Right cardiac atrium (tissue), 1 donor: ENCODE measurements around a stretch of chr18.

DNA sequence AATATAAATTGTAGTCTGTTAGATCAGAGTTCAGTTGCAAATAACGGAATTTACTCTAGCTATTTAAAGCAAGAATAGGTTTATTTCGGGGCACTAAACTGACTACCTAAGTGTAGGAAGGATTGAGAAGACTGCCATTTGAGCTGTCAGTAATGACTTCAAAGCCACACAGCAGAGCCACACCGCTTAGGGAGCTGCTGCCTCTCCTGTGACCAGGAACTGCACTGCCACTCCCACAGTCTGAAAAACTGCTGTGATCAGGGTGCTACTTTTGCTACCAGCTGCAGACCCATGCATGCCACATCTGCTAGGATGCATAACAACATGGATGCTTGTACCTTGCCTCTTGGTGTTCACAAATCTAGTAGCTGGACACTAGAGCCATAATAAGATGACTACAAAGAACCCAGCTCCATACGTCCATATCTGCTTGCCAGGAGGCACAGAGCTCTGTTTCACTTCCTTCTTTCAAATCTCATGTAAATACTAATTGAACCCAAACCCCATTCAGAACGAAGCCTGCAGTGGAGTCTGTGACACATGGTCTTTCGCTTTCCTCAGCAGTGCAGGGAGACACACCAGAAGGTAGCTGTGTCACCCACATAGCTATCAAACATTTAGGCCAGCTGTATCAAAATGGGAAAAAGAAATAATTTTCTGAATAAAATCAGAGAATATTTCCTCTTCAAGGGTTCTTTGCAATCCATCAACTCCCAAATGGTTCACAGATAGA is 2.3 kb downstream of the DSG2 start:
- PRO-cap, result no peak

GRCh38 chr18:31855612-31856520 is 87.1 kb downstream of the TRAPPC8 start:
- PRO-cap, result no peak

GRCh38 chr18:32350877-32351264 is 119.8 kb downstream of the GAREM1 start:
- PRO-cap, result no peak

- PRO-cap, result no peak
Observed at GRCh38 chr18:32378596-32379276, 91.9 kb downstream of the GAREM1 start.

DNA sequence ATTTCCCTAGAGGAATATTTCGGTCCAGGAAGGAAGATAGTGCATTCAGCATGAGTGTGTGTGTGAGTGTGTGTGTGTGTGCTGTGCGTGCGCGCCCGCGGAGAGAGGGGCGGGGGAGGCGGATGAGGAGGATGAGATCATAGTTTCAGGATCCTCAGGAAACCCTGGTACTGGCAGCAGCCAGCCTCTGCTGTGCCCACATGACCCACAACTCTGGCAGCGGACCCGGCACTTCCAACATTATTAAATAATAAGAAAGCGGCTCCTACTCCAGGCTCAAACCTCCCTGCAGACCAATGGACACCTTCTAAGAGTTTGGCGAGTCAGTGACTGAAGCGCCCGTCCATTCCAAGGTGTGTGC is 217.0 kb upstream of the DTNA start:
- PRO-cap, result bidirectional peak, plus-strand start at position 170 of the sequence, minus-strand start at position 107 of the sequence

- PRO-cap, result no peak
Observed at GRCh38 chr18:34943248-34943519, 98.0 kb upstream of the MAPRE2 start.

DNA sequence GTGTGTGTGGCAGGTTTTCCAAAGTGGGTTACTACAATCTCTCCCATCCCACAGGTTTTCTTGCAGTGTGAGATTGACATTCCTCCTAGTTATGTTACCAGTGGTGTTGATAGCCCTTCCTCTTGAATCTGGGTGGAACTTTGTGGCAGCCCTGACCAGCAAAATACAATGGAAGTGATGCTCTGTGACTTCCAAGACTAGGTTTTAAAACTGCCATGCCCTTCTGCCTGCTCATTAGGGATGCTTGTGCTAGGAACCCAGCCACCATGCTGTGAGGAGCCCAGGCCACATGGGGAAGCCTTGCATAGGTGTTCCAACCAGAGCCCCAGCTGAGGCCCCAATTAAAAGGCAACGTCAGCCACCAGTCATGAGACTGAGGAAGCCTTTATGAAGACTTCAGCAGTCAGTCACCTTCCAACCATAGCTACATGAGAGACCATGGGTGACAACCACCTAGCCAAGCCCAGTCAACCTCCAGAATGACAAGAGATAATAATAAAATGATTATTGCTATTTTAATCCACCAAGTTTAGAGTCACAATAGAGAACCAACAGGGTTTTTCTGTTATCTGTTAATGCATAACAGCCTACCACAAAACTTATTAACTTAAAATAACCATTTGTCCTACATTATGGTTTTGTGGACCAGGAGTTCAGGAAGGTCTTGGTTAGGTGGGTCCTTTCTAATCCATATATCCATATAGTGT is 13.9 kb upstream of the MAPRE2 start:
- PRO-cap, result no peak

DNA sequence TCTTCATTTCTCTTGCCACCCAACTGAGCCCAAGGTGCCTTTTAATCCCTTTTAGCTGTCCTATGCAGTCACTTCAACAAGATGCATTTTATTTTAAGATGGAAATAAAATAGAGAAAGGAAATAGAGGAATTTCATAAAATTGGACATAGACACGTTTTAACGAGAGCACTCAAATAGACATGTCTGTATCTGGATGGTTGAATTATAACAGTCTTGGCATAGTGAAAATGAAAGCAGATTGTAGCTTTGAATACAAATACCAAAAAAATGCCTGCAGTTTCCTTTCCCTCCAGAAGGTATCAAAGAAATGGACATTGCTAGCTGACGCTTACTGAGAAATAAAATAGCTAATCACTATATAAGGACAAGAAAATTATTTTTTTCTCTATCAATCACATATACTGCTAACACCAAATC is 11.5 kb upstream of the MAPRE2 start:
- PRO-cap, result no peak

GRCh38 chr18:35334364-35335506 is 9.5 kb downstream of the ZNF24 start:
- PRO-cap, result no peak

GRCh38 chr18:35580517-35581658 is 652 bp upstream of the GALNT1 start:
- PRO-cap, result unidirectional peak, plus-strand start at chr18:35580922; bidirectional peak, plus-strand start at chr18:35581243, minus-strand start at chr18:35581118; bidirectional peak, plus-strand start at chr18:35581496, minus-strand start at chr18:35581414; bidirectional peak, plus-strand start at chr18:35581754, minus-strand start at chr18:35581616

- PRO-cap, result no peak
Observed at GRCh38 chr18:35582887-35583676, 1.5 kb downstream of the GALNT1 start.

GRCh38 chr18:35654501-35654843 is 72.9 kb downstream of the GALNT1 start:
- PRO-cap, result no peak

DNA sequence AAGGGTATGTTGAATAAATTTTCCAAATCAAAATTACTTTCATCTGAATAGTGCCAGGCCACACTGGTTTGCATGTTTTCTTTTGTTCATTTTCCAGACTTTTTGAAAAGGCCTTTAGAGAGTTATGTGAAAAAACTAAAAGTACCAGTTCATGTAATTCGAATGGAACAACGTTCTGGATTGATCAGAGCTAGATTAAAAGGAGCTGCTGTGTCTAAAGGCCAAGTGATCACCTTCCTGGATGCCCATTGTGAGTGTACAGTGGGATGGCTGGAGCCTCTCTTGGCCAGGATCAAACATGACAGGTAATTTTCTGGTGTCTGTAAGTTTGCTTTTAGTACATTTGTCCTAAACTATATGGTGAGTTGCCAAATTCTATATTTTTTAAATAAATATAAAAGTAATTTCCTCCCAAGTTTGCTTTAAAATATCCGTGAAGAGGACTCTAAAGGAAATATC is 101.8 kb downstream of the GALNT1 start:
- PRO-cap, result no peak

DNA sequence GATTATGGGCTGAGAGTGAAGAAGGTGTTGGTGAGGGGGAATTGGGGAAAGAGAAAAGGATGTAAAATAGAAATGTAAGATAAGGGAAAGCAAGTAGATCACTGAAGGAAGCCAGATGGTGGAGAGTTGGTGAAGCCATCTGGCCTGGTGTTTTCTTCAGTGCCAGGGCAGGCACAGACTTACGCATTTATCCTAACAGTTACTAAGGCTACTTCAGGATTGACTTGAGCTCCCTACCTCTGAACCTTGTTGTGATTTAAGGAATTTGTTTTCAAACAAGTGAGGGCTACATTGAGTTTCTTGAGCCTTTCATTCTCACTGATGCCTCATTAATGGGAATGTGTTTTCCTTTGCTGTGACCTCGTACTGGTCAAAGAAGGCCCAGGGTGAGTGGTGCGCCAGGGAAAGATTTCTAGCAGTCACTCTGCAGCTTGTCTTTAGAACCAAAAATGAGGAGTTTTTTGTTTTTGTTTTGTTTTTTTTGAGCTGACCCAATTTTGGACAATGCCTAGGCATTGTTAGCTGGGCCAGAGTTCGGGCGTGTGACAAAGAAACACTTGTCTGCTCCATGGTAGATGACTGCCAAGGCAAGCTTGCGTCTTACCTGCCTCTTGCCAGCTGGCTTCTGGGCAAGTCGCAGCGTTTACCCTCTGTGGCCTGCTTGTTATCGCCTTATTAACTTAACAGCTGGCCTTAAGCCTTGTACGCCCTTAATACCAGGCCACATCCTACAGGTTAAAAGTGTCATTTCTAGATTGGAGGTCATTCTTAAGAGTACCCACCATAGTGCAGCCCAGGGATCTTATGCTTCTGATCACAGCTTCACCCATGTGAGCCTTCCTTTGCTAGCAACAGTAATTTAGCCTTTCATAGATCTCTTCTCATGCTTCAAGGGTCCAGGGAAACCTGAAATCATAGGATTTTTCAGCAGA is 114.2 kb downstream of the GALNT1 start:
- PRO-cap, result no peak

GRCh38 chr18:36130475-36130848 is 763 bp downstream of the ELP2 start:
- PRO-cap, result no peak

GRCh38 chr18:36140635-36141405 is 11.1 kb downstream of the ELP2 start:
- PRO-cap, result no peak

DNA sequence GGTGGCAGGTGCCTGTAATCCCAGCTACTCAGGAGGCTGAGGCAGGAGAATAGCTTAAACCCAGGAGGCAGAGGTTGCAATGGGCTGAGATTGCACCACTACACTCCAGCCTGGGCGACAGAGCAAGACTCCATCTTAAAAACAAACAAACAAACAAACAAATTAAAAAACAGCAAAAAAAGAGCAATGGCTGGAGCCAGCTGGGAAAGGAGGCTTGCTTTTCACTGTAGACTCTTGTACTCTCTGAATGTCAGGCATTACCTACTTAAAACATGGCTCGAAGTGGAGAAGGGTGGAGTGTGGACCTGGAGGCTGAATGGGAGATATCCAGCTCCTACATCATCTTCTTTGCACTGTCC is 32.2 kb downstream of the MOCOS start:
- PRO-cap, result no peak

DNA sequence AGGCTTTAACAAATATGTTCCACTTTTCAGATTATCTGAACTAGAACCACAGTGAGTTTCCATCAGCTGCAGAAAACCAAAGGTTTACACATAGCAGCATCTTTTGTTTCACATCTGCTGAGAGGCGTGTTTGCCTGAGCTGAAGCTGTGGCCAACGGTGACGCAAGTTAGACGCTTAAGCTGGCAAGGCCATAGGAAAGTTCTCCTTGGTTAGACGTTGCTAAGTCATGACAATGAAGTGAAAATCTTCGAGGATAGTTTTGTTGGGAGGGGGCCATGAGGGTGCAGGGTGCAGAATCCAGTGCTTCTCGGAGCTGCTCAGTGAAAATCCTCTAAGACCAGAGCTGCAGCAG is 105.2 kb downstream of the FHOD3 start:
- PRO-cap, result no peak

GRCh38 chr18:36692306-36693511 is 136.1 kb downstream of the TPGS2 start:
- PRO-cap, result no peak

- PRO-cap, result no peak
Observed at GRCh38 chr18:36693949-36694705, 134.7 kb downstream of the TPGS2 start.